Measurements from ENCODE around the genes FGFR4 and F12.

GRCh38 chr5:176344774-176345609, 16.6 kb downstream of the KIAA1191 start:
- PRO-cap, 10 experiments: no peak in any of the 10 experiments

DNA sequence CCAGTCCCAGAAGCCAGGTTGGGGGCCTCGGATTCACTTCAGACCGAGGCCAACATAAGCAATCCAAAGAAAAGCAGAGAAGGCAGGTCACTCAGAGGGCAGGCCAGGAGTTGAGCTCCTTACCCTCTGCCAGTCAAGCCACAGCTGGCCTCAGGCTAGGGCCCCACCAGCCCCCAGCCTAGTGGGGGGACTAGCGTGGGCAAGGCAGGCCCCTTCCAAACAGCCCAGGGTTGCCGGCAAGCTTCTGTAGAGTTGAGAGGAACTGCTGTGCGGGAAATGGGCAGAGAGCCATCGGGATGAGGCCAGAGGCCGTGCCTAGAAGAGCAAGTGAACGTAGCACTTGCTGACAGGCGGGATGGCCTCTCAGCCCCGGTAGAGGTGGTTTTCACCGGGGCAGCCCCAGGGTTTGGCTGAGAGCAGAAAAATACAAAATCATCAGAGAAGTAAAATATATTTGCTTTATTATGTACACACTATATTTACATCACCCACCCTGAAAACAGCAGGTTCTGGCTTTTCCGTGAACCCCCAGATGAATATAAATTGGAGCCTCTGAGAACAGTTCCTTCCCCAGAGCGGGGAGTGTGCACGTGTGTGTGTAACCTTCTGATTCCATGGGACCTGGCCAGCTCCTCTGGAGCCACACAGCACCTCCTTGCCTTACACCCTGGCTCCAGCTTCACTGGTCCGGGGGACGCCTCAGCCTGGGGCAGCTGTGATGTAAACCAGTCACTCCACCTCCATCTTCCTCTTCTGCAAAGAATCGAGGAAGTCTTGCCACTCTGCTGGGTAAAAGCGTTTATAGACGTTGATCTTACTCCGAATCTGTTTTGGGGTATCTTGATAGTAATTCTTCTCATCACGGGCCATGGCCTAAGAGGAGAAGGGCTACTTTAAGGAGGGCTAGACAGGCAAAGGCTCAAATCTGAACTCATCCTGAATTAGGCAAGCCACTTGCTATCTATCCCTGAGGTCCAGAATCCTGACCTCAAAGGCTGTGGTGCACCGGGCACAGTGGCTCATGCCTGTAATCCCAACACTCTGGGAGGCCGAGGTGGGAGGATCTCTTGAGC, 4.6 kb downstream of the NOP16 start:
- PRO-cap, 10 experiments: no peak in any of the 10 experiments

- PRO-cap, 10 experiments: no peak in any of the 10 experiments
Measured at GRCh38 chr5:176549705-176550384, 703 bp downstream of the CDHR2 start.

DNA sequence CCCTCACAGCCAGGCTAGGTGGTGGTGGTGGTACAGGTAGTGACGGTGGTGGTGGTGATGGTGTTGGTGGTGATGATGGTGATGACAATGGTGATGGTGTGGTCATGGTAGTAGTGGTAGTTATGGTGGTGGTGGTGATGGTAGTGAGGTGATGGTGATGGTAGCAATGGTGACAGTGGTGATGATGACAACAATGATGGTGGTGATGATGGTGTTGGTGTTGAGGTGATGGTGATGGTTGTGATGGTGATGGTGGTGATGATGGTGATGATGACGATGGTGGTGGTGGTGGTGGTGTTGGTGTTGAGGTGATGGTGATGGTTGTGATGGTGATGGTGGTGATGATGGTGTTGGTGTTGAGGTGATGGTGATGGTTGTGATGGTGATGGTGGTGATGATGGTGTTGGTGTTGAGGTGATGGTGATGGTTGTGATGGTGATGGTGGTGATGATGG, 18.4 kb downstream of the GPRIN1 start:
- PRO-cap, 10 experiments: no peak in any of the 10 experiments

- PRO-cap, 10 experiments: no peak in any of the 10 experiments
Measured at GRCh38 chr5:176651984-176652600, 4.8 kb downstream of the TSPAN17 start.

DNA sequence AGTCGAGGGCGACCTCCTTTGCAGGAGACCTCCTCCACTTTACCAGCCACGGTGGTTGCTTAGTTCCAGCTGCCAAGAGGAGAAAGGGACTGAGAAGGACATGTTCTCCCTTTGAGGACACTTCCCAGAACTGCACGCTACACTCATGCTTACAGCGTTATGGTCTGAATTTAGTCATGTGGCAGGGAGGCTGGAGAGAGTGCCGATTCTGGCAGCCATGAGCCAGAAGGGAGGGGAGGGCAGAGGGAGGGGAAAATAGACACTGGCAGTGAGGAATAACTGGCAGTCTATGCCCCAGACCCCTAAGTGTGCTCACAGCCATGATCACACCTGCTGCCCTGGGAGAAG, 47.8 kb downstream of the TSPAN17 start:
- PRO-cap, 10 experiments: no peak in any of the 10 experiments

GRCh38 chr5:176742664-176743972, 67.2 kb upstream of the UNC5A start:
- PRO-cap, 10 experiments: no peak in any of the 10 experiments

- PRO-cap, 10 experiments: peak in 3 of 10 experiments; most common plus-strand start chr5:176824146 (in 3); most common minus-strand start chr5:176823976 (in 1)
Measured at GRCh38 chr5:176823859-176824369, 13.6 kb downstream of the UNC5A start.

GRCh38 chr5:176862062-176862968, 36.8 kb downstream of the HK3 start:
- PRO-cap, 10 experiments: peak in 5 of 10 experiments; most common plus-strand start chr5:176862830 (in 4); most common minus-strand start chr5:176862778 (in 3)

DNA sequence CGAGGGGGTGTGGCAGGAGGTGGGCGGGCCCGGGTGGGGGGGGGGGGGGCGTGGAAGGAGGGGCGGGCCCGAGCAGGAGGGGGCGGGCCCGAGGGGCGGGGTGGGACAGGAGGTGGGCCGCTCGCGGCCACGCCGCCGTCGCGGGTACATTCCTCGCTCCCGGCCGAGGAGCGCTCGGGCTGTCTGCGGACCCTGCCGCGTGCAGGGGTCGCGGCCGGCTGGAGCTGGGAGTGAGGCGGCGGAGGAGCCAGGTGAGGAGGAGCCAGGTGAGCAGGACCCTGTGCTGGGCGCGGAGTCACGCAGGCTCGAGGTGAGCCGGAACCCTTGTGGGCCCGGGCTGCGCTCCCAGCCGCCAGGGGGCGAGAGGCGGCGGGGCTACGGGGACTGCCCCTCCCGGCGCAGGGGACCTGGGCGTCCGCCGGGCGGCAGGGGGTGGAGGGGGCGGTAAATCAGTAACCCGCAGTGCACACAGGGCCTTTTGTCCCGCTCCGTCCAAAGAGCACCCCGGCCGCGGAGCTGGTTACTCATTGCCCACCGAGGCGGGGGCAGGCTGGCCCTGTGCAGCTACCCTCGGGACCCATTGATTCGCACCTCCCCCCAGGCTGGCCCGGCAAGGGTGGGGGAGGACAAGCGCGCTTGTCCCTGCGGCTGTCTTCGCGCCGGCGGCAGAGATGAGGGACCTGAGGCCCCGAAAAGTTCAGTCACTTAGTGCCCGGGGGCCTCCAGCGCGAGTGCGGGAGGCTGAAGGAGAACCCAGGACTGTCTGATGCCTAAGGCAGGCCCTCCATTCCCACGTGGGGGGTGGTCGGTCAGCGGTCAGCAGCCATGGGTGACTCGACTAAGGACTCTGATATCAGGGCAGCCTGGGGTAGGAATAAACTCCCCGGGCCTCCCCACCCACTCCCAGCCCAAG, at the start of gene FGFR4:
TSS of gene FGFR4 (plus strand) at position 148 of the 913 bp plus-strand sequence.
- PRO-cap, 10 experiments: peak in 10 of 10 experiments; most common plus-strand start position 149 of the sequence (in 6)

DNA sequence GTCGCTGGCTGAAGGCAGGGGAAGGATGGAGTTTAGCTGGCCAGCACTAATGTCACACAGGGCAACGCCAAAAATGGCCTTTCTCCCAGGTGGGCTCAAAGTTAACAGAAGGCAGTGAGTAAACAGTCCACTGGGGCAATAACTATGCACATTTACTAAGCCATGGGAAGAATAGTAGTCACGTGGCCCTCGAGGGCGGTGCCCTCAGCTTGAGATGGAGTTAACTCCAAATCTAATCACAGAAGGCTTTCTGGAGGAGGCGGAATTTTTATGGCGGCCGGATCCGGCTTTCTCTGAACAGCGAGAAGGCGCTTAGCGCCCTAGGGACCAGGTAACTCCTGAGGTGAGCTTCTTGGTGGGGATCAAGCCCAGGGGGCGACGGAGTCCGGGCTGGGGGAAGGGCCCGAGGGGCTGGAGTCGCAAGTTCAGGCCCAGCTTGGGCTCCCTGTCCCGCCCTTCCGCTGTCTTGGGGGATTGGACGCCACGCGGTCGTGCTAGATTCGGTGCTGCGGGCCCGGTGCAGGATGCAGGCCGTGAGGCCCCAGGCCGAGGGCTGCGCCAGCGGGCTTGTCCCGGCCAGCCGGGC, 1.9 kb upstream of the NSD1 start:
- PRO-cap, 10 experiments: peak in 1 of 10 experiments; most common plus-strand start position 497 of the sequence (in 1)

- PRO-cap, 10 experiments: no peak in any of the 10 experiments
Measured at GRCh38 chr5:177152989-177153578, 19.5 kb downstream of the NSD1 start.

- PRO-cap, 10 experiments: no peak in any of the 10 experiments
Measured at GRCh38 chr5:177153812-177154369, 20.3 kb downstream of the NSD1 start.

- PRO-cap, 10 experiments: no peak in any of the 10 experiments
Measured at GRCh38 chr5:177304155-177304928, 743 bp downstream of the PRELID1 start.

- PRO-cap, 10 experiments: peak in 1 of 10 experiments; most common plus-strand start chr5:177339233 (in 1); most common minus-strand start chr5:177339149 (in 1)
Measured at GRCh38 chr5:177338978-177339913, 12.2 kb downstream of the LMAN2 start.

- PRO-cap, 10 experiments: no peak in any of the 10 experiments
Measured at GRCh38 chr5:177373748-177374649, 10.2 kb upstream of the SLC34A1 start.

- PRO-cap, 10 experiments: no peak in any of the 10 experiments
Measured at GRCh38 chr5:177409382-177409896, at the start of gene F12. TSS of gene F12 (minus strand) at chr5:177409564.

- PRO-cap, 10 experiments: no peak in any of the 10 experiments
Measured at GRCh38 chr5:177420396-177420815, 6.1 kb upstream of the GRK6 start.

DNA sequence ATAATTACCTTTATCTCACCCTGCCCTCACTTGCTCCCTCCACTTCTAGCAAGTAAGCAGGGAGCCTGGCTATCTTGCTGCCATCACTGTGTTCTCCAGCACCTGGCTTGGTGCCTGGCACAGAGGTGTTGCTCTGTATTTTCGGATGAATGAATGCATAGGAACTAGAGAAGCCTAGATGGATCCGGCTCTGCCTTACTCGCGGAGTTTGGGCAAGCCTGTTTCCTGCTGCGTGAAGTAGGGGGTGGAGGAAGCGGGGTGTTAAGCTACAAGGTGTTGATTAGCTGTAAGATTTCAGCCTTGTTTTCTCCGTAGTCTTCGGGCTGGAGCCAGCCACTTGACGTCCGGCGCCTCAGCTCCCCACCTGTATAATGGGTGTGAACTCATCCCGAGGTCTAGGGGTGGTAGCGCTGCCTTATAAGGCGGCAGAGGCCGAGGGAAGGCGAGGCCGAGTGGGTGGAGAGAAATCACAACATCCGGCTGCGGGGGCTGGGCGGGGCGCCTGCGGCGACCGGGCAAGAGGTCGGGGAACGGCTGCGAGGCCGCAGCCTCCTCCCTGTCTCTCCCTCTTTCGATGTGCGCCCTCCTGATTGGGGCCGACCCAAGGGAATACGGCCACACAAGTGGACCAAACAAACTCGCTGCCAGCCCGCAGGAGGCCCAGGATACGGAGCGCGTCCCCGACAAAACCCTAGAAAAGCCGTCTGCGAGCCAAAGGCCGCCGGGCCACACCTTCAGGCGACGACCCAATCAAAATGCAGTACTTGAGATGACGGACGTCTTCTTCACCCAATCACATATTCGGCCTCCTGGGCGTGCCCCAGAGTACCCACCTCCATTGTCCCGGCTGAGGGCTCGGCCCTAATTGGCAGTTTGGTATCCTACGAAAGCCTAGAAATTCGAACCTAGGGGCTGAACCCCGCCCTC, 668 bp upstream of the GRK6 start:
- PRO-cap, 10 experiments: peak in 10 of 10 experiments; most common plus-strand start position 518 of the sequence (in 9); most common minus-strand start position 706 of the sequence (in 10)

- PRO-cap, 10 experiments: no peak in any of the 10 experiments
Measured at GRCh38 chr5:177427197-177427836, 841 bp downstream of the GRK6 start.